IMR-90 (cell line): ENCODE measurements around a stretch of chr10.

DNA sequence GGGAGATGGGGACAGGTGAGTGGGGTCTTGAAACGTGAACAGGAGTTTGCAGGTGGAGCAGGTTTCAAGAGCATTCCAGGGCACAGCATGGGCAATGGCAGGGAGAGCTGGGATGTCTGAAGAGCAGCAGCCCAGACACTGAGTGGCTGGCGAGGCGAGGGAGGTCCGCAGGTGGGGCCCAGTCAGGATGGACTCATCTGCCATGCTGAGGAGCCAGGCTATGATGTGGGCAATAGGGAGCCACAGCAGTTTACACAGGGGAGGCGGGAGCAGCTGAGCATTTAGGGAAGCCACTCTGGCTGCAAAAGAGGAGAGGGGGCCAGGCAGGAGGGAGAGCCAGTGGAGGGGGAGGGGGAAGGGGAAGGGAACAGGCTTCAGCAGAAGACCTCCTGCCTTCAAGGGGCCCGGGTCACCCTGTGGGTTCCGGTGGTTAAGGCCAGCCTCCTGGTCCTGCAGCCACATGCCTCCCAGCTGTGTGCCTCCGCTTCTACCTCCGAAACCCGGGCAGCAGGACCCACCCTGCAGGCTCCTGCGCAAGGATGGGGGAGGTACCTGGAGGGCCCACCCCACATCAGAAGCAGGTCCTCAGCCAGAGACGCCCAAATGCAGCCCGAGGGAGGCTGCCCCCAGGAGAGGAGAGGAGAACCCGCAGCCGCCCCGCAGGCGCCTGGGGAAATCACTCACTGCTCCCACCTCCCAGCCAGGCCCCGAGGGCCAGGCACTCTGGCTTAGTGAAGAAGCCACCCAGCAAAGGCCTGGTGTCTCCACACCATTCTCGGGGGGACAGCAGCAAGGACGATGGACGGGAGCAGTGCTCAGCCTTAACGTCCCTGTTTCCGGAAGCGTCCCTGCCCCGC, 138.4 kb downstream of the FAM53B start:
- RRBS: 85% methylated on average over 3 of the region's 25 CpGs
CAGE:
- cytosol, long polyA plus RNA: no peak
- long polyA plus RNA: no peak
- nucleus, long polyA plus RNA: no peak

DNA sequence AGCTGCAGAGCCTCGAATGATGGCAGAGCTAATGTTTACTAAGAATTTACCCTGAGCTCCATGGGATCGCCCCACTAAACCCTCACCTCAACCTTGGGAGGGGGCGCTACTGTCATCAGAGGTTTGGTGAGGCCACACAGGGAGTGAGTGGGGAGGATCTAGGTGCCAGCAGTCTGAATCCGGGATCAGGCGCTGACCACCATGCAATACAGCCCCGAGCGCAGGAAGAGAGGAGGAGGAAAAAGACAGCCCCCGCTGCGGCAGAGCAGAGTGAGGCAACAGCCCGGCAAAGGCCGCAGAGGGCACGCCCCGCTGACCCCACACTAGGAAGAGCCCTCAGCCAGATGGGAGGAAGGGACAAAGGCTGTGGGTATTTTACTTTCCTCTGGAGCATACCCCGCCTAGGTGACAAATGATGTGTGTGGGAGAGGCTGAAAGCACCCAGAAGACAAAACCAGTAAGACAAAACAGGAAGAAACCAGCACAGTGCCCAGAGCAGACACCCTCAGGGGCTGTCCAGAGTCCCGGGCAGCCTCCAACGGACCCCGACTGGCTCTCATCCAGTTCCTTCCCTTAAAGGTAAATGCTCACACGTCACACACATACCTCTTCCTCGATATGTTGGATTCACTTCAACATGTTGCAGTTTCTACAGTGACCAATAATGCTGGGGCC, 103.4 kb downstream of the FAM53B start:
- RRBS: 74% methylated on average over 5 of the region's 19 CpGs
CAGE:
- cytosol, long polyA plus RNA: no peak
- long polyA plus RNA: no peak
- nucleus, long polyA plus RNA: no peak

GRCh38 chr10:124650233-124650842, 93.8 kb downstream of the FAM53B start:
- RRBS: no CpG with 5 or more reads among the region's 15 CpGs
CAGE:
- cytosol, long polyA plus RNA: no peak
- long polyA plus RNA: no peak
- nucleus, long polyA plus RNA: no peak

GRCh38 chr10:124733835-124734609, 10.2 kb downstream of the FAM53B start:
- RRBS: no CpG with 5 or more reads among the region's 11 CpGs
CAGE:
- cytosol, long polyA plus RNA: no peak
- long polyA plus RNA: no peak
- nucleus, long polyA plus RNA: no peak

DNA sequence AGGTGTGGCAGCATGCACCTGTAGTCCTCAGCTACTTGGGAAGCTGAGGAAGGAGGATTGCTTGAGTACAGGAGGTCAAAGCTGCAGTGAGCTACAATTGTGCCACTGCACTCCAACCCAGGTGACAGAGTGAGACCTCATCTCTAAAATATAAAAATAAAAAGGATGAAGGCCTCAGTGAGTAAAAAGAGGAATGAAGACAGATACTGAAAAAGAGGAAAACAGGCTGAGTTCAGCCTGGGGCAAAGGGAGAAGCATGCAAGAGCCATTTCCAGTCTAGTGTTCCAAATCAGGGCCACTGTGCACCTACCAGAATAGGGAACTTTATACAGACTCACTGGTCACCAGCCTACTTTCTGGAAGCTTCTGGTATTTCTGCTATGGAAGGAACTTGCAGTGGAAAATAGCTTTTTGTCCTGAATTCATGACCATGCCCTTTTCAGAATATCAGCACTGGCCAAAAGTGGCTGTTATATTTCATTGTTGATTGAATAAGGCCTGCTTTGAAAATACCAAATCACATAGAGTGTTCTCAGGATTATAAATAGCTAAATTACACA, 28.8 kb downstream of the ABRAXAS2 start:
CAGE:
- cytosol, long polyA plus RNA: no peak
- long polyA plus RNA: no peak
- nucleus, long polyA plus RNA: no peak

DNA sequence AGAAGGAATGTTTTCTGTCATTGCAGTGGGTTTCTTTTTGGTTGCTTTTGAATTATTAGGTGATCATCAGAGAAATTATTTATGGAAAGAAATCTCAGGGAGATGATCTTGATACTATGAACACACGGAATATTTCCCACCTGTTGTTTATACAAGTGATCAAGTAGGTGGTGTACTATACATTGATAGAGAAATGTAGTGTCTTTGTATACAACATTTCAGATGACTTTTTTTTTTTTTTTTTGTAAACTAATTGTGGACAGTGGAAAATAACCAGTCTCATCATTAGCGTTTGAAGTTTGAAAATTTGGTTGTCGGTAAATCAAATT, 39.2 kb downstream of the ZRANB1 start:
- RRBS: no CpG with 5 or more reads among the region's 3 CpGs
CAGE:
- cytosol, long polyA plus RNA: no peak
- long polyA plus RNA: no peak
- nucleus, long polyA plus RNA: no peak

- RRBS: 78% methylated on average over 2 of the region's 38 CpGs
CAGE:
- cytosol, long polyA plus RNA: no peak
- long polyA plus RNA: no peak
- nucleus, long polyA plus RNA: no peak
These were observed 15.9 kb downstream of the CTBP2 start for GRCh38 chr10:125011629-125012704.

GRCh38 chr10:125023871-125024320, 4.0 kb downstream of the CTBP2 start:
- RRBS: no CpG with 5 or more reads among the region's 21 CpGs
CAGE:
- cytosol, long polyA plus RNA: no peak
- long polyA plus RNA: no peak
- nucleus, long polyA plus RNA: no peak

GRCh38 chr10:125064879-125065797, 37.3 kb upstream of the CTBP2 start:
- RRBS: 90% methylated on average over 2 of the region's 10 CpGs
CAGE:
- cytosol, long polyA plus RNA: no peak
- long polyA plus RNA: no peak
- nucleus, long polyA plus RNA: no peak

- RRBS: no CpG with 5 or more reads among the region's 5 CpGs
CAGE:
- cytosol, long polyA plus RNA: no peak
- long polyA plus RNA: no peak
- nucleus, long polyA plus RNA: no peak
These were observed 100.2 kb upstream of the CTBP2 start for GRCh38 chr10:125127906-125128540.

GRCh38 chr10:125132895-125133478, 105.1 kb upstream of the CTBP2 start:
- RRBS: no CpG with 5 or more reads among the region's 3 CpGs
CAGE:
- cytosol, long polyA plus RNA: no peak
- long polyA plus RNA: no peak
- nucleus, long polyA plus RNA: no peak

DNA sequence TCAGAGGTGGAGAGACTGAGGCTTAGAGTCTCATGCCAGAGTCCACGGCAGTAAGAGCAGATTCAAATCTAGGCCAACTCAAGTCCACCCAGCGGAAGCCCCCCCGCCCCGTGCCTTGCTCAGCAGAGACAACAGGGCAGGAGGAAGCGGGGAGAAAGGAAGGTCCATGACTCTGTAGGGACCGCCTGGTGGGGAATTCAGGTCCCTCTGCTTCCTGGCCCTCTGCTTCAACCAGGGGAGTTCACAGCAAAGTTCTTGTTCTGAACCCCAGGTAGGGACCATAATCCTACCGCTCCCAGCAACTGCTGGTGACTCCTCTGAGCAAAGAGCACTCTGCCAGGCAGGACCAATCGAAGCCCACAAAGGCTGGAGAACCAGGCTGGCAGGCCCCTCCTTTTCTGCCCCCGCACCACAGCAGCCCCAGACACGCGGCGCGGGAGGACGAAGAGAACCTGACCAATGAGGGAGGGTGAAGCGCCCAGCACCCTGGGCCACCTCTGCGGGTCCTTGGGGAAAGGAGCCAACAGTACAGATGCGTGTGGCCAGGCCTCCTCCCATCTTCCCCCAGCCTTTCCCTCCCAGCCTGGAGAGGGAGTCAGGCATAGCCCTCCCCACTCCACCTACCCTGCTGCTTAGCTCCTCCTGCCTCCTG, 106.5 kb upstream of the CTBP2 start:
- RRBS: no CpG with 5 or more reads among the region's 17 CpGs
CAGE:
- cytosol, long polyA plus RNA: no peak
- long polyA plus RNA: no peak
- nucleus, long polyA plus RNA: no peak

DNA sequence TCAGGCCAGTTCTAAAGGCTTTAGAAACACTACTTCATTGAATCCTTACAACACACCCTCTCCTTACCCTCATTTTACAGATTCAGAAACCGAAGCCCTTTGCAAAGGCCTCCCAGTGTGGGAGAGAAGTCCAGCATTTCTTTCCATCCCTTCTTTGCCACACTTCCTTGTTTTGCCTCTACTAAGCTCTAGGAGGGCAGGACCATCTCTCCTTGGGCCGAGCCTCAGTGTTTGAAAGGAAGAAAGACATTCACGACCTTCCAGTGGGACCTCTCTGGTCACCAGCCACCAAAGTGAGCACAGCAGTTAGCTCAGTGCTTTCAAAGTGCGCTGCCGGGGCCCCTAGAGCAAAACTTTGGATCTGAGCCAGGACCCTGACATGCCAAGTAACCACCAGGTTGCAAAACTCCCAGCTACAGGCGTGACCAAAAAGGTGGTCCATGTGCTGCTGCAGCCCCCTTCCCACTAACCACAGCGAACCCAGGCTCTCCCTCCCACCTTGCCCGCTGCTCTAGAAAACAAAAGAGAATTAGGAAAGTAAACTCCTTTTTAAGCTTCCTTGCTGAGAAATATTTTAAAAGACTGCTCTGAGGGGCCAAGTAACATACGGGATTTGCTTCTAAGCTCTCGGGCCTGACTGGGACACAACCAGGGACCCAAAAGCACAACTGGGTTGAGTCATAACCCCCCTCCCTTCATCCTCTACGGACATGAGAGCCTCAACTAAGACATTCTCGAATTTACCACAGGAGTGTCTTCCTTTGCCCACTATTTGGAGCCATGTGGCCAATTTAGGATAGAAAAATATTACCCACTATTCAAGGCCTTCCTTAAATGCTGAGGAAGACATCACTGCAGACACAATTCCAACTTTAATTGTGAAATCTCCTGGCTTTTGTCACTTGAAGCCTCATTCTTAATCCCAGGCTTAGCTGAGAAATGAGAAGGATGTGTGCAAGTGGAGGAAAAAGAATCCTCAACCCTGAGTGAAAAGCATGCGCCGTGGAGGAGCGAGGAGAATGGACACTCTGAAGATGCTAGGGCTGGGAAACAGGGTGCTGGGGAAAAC, 120.4 kb upstream of the CTBP2 start:
- RRBS: no CpG with 5 or more reads among the region's 15 CpGs
CAGE:
- cytosol, long polyA plus RNA: no peak
- long polyA plus RNA: no peak
- nucleus, long polyA plus RNA: no peak

DNA sequence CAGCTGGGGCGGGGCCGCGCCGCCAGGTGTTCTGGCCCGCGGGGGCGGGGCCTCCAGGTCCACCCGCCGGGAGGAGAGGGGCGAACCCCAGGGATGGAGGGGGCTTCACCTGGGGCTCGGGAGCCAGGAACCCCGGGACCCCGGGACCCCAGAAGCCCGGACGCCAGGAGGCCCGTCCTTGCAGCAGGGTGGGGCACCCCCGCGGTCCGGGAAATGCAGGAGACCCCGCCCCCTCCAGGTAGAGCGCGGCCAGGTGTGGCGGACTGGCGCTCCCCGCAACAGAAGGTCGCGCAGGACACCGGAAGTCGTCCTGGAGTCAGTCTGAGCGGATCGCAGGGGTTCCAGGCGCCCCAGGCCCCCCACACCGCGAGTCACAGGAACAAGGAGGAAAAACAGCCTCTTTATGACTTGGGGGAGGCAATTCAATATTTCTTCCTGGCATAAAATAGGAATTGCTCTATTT, 124.3 kb upstream of the CTBP2 start:
- RRBS: 60% methylated on average over 16 of the region's 34 CpGs
CAGE:
- cytosol, long polyA plus RNA: no peak
- long polyA plus RNA: no peak
- nucleus, long polyA plus RNA: no peak

GRCh38 chr10:125157142-125157943, 129.5 kb upstream of the CTBP2 start:
- RRBS: no CpG with 5 or more reads among the region's 10 CpGs
CAGE:
- cytosol, long polyA plus RNA: no peak
- long polyA plus RNA: no peak
- nucleus, long polyA plus RNA: no peak

DNA sequence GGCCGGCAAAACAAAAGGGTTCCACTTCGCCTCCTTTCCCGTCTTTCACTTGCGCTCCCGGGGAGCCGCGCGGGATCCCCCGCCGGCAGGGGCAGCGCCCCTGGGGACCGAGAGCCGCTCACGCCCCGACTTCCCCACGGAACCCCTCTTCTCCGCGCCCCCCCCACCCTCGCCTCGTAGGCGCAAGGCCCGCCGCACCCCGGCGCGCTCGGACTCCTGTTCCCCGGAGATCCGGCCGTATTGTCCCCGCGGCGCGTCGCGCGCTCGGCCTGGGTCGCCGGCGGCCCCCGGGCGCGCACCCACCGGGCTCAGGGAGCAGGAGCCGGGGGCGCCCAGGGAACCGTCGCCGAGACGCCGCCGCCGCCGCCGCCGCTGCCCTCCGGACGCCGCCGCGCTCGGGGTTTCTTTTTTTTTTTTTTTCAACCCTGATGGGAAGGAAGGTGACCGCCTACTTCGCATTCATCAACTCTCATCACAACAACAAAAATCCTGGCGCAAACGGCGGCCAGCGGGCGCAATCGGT, 131.7 kb upstream of the CTBP2 start:
- RRBS: 2% methylated on average over 29 of the region's 71 CpGs
CAGE:
- cytosol, long polyA plus RNA: no peak
- long polyA plus RNA: no peak
- nucleus, long polyA plus RNA: no peak

GRCh38 chr10:125891871-125892247, 4.5 kb upstream of the FANK1 start:
- RRBS: no CpG with 5 or more reads among the region's 2 CpGs
CAGE:
- cytosol, long polyA plus RNA: no peak
- long polyA plus RNA: no peak
- nucleus, long polyA plus RNA: no peak

GRCh38 chr10:126049655-126050130, 153.3 kb downstream of the FANK1 start:
- RRBS: no CpG with 5 or more reads among the region's 6 CpGs
CAGE:
- cytosol, long polyA plus RNA: no peak
- long polyA plus RNA: no peak
- nucleus, long polyA plus RNA: no peak

- RRBS: no CpG with 5 or more reads among the region's 9 CpGs
CAGE:
- cytosol, long polyA plus RNA: no peak
- long polyA plus RNA: no peak
- nucleus, long polyA plus RNA: no peak
These were observed 147.7 kb downstream of the ADAM12 start for GRCh38 chr10:126240478-126241041.

DNA sequence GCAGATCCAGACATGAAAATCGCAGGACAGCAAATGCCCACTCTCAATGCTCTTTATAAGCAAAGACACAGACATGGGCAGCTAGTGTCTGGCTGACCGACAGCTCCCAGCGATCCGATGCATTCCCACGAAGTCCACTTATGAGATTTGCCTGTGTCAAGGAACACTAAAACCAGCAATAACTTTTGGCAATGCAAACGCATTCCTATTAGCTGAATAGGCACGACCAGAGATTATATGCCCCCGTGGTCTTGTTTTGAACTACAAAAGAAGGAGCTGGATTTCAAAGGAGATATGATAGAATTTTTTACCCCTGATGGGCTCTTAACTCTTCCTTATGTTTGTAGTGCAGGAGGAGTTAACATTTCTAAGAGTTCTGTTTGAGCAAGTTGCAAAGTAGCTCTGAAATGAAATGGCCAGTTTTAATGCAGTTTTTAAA, 72.5 kb downstream of the ADAM12 start:
- RRBS: no CpG with 5 or more reads among the region's 8 CpGs
CAGE:
- cytosol, long polyA plus RNA: no peak
- long polyA plus RNA: no peak
- nucleus, long polyA plus RNA: no peak